CD14-positive monocyte (primary cell): ENCODE results near the genes UTS2 and SLC45A1.

DNA sequence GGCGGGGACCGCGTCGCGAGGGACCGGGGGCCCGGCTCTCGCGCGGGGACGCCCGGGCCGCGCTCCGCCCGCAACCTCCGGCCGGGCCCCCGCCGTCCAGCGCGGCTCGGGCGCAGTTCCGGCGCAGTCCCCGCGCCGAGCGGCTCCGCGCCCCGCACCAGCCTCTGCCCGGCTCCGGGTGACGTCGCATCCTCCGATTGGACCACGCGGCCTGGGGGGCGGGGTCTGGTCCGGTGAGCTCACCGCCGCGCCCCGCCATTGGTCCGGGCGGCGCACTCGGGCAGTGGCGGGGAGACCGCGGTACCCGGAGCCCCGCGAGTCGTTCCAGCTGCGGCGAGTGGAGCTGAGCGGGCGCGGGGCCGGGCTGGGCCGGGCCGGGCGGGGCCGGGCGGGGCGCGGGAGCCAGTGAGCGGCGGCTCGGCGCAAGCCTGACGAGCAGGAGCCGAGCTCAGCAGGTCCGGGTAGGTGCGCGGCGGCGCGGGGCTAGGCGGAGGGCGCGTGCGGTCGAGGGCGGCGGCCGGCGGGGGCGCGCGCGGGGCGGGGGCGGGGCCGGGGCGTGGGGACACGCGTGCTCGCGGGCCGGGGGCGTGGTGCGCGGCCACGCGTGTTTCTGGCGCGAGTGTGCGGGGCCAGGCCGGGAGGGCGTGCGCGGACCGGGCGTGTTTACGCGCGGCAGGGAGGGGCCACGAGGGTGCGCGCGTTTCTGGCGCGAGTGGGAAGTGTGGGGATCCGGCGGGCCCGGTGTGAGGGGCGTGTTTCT is 66.5 kb upstream of the VAMP3 start:
- CAGE, long polyA plus RNA = no peak

- CAGE, long polyA plus RNA = no peak
Measured at GRCh38 chr1:7852753-7853258, at the start of gene UTS2. UTS2 (minus strand) TSS chr1:7853065.

- CAGE, long polyA plus RNA = no peak
Measured at GRCh38 chr1:7853259-7853558, 344 bp upstream of the UTS2 start.

GRCh38 chr1:7885486-7885995 is 32.7 kb upstream of the UTS2 start:
- CAGE, long polyA plus RNA = no peak

GRCh38 chr1:7899871-7900308 is 40.7 kb downstream of the TNFRSF9 start:
- CAGE, long polyA plus RNA = no peak

- CAGE, long polyA plus RNA = no peak
Measured at GRCh38 chr1:7965070-7965530, 3.6 kb downstream of the PARK7 start.

GRCh38 chr1:8018763-8019932 is 7.0 kb downstream of the ERRFI1 start:
- CAGE, long polyA plus RNA = no peak

DNA sequence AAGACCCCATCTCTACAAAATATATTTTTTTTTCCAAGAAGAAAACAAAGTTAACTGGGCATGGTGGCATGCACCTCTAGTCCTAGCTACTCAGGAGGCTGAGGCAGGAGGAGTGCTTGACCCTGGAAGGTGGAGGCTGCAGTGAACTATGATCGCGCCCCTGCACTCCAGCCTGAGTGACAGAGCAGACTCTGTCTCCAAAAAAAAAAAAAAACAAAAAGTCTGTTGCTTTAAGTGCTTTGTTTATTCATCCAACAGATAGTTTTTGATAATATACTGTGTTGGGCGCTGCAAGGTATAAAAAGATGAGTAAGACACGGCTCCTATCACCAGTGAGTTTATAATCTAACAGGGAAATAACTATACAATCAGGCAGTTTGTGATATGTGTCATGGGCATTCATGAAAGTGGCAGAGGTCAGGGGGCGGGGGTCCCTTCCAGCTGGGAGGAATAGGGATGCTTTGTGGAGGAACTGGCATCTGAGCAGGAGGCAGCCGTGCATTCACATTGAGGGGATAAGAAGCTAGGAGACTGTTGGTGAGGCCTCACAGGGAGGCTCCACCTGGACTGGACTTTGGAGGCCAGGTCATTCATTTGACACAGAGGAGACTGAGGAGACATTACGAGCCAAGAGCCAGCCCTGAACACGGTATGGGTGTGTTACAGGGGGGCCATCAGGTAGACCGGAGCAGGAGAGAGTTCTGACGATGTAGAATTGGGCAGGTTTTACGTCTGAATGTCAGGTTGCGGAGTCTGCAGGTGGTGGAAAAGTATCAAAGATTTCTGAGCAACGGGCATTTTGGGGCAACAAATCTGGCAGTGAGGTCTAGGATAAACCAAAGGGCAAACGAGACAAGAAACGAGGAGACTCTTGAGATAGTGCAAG is 67.4 kb upstream of the ERRFI1 start:
- CAGE, long polyA plus RNA = no peak

DNA sequence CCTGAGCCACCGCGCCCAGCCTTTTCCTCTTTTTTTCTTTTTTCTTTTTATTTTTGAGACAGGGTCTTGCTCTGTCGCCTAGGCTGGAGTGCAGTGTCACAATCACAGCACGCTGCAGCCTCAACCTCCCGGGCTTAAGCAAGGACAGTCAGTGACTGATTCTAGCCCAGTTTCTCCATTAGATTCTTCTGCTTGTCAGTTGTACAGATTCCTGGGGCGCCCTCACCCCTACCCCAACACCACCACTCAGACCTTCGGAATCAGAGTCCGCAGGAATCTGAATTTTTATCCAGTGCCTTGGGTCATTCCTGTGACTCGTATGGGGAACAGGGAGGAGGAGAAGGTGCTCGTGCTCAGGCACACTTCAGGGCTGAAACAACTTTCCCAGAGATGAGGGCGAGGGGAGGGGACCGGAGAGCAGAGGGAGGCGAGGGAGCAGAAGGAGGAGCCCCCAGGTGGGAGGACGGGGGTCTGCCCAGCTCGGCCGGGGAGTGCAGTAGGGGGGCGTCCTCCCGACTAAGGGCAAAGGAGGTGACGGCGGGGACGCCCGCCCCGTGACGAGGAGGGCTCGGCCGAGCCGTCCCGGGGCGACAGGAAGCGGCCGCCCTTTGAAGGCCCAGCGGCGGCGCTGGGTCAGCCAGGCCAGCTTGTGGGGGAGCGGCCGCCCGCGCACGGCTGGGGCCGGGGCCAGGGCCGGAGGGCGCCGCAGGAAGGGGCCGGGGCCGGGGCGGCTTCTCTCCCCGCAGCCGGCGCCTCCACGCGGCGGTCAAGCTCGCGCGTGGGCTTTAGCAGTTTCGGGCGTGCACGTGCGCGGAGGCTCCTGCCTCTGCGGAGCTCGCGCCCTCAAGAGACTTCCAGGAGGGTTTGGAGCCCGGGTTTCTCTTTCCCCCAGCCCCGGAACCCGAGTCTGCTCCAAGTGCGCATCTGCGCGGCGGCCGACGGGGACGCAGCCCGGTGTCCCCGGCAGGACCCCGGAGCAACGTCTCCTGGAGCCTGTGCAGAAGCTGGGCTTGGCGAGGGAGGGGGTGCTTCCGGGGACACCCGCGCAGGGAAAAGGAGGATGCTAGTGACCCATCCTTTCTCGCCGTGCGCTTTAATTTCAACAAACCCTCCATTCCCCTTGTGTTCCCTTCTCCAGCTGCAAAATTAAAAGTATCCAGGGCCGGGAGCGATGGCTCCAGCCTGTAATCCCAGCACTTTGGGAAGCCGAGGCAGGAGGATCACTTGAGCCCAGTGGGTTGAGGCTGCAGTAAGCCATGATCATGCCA is 100.8 kb upstream of the SLC45A1 start:
- CAGE, long polyA plus RNA = no peak

GRCh38 chr1:8294361-8294688 is 23.6 kb upstream of the SLC45A1 start:
- CAGE, long polyA plus RNA = no peak

DNA sequence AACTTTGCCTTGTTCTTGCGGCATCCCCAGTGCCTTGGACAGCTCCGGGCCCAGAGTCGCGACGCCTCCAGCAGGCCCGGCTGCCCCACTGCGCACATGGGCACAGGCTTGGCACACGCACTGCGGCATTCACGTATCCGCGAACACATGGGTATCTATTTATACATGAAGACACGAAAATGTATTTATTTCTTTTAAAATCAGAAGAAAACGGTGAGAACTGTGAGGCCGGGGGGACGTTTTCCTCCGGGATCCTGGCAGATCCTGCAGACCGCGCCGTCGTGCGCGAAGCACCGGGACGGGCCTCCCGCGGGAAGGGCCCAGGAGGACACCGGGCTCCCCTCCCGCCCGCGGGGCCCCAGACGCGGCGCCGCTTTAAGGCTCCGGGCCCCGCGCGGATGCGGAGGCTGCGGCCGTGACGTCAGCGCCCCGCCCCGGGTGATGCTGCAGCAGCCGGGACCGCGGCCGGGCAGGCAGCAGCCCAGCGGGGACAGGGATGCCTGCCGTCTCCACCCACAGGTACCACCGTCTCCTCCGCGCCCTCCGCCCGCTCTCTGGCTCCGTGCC is at the start of gene SLC45A1:
Gene SLC45A1 (plus strand): TSS at position 447 of the 567 bp plus-strand sequence.
- CAGE, long polyA plus RNA = no peak

DNA sequence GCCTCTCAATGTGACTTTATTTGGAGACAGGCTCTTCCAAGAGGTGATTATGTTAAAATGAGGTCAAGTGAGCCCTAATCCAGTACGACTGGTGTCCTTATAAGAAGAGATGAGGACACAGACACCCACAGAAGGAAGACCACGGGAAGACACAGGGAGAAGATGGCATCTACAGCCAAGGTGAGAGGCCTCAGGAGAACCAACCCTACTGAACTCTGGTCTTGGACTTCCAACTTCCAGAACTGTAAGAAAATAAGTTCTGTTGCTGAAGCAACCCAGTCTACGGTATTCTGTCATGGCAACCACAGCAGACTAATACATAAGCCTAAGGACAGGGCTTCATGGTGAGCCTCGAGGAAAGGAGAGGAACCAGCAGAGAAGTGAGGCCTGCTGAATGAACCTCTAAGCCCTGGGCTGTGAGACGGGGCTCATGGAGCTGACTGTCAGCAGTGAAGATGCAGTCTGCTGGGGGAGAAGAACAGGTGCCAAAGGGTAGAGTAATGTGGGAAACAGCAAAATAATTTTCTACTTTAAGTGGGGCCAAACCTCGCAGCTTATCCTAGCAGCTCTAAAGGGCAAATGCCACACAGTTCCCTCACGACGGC is 60.6 kb downstream of the SLC45A1 start:
- CAGE, long polyA plus RNA = no peak

DNA sequence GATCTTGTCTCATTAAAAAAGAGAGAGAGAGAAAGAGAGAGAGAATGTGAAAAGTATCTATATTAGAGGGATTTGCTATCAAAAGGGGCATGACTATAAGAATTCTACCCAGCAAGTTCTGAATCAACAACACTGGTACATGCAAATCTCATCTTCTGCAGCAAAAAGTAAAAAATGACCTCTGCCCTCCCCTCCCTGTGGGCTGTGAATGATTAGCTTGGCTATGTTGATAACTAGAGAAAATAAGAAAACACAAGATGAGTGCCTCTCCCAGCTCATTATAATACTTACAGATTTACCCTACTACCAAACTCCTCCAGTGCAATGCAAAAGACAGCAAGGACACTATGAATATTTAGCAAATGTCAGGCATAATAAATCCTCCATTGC is 102.4 kb downstream of the SLC45A1 start:
- CAGE, long polyA plus RNA = no peak

GRCh38 chr1:8424447-8424551 is 106.4 kb downstream of the SLC45A1 start:
- CAGE, long polyA plus RNA = no peak

GRCh38 chr1:8455583-8456164 is 137.8 kb downstream of the SLC45A1 start:
- CAGE, long polyA plus RNA = no peak

- CAGE, long polyA plus RNA = no peak
Measured at GRCh38 chr1:8494572-8495479, 176.9 kb downstream of the SLC45A1 start.

DNA sequence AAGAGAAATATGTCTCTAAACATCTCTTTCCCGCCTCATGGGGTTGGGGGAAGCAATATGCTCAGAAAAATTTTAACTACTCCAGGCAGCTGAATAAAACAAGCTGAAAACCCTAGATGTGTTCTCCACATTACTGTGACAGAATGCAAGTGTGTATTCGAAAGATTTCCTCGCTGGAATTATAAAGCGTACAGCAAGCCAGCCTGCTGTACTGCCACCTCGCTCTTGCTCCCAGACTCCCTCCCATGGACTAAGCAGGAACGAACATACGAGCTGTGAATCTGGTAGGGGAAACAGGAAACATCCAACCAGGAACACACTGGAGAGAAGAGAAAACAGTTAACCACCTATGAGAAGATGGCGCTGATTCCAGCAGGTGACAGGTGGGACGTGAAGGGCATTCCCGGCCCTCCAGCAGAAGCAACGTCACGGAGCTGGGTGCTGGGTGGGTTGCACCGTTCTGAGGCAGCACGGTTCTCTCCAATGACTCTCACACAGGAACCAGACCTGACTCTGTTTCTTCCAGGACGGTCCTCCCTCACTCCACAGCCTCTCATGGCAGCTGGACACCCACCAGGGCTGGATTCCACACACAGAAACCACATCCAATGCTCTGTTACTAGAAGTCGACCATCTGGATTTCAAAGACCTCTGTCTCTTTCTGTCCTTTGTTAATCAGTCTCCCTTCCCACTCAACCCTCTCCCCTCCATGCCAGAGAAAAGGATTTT is 219.3 kb downstream of the RERE start:
- CAGE, long polyA plus RNA = no peak

DNA sequence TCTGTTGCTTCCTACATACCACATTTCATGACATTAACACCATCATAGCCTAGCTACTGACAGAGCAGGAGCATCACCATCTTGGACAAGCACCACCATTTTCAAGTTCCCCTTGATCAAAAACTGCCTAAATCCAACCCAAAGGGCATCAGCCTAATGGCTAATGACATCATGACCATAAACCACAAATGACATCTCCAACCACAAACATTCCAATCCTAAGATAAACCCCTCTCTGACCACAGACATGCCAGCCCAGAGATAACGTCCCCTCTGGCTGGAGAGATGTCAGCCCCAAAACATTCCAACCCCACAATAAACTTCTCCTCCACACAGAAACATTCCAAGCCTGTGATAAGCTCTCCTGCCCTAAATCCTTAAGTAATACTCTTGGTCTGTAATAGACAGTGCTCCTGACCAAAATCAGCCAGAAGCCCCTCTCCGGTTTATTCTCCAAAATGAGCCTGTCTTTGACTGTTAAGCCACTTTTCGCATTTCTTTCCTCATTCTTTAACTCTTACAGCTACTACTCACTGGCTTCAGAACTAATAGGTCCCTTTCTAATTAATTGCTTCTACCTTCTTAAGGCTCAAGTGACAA is 191.0 kb downstream of the RERE start:
- CAGE, long polyA plus RNA = no peak

GRCh38 chr1:8903884-8904395 is 25.5 kb upstream of the ENO1 start:
- CAGE, long polyA plus RNA = no peak

DNA sequence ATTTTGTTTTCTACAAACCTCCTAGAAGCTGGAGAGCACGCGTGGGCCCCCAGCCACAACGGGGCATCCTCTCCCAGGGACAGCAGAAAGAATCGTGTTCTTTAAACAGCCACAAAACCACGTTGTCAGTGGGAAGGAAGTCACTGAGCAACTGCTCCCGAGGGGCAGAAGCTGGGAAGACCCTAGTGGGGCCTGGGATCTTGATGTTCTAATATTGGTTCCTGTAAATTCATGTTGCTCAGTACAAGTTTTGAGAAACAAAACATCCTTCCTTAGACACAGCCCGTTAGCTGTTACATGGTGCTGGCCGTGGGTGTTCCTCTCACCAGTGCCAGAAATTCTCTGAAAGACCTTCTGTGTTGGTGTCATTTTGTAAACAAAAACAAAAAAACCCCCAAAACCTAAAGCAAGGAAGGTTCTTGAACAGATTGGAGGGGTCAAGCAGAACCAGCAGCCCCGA is 38.4 kb downstream of the SLC2A7 start:
- CAGE, long polyA plus RNA = no peak